ENCODE data around the genes ENSG00000226690, ARL4A and CRPPA.

- PRO-cap: no peak
These were observed 944.3 kb downstream of the NDUFA4 start for GRCh38 chr7:9995764-9995985.

DNA sequence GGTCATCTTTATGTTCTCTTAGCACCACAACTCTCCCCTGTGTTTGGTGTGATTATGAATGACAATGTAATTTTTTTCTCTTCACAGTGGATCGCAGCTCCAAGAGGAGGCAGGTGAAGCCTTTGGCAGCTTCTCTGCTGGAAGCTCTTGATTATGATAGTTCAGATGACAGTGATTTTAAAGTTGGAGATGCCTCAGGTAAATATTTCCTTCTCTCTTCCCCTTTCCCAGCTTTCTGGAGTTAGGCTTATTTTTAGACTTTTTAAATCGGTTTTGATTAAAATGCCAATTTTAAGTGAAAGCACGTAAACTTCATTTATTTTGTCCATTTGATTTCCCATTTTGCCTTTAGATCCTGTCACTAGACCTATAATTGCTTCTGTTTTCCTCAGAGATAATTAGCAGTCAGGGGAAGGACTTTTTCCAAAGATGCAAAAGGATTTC is 1.1 kb downstream of the PHF14 start:
- PRO-cap: no peak

- PRO-cap: no peak
These were observed 49.0 kb downstream of the PHF14 start for GRCh38 chr7:11022769-11023003.

GRCh38 chr7:12214678-12215143 is 3.6 kb downstream of the TMEM106B start:
- PRO-cap: no peak

- PRO-cap: no peak
These were observed 20.5 kb upstream of the VWDE start for GRCh38 chr7:12424028-12424632.

GRCh38 chr7:12504386-12504585 is at the start of gene ENSG00000226690:
TSS of gene ENSG00000226690 (plus strand) at chr7:12504441.
- PRO-cap: no peak

- PRO-cap: bidirectional peak, plus-strand start at chr7:12687633, minus-strand start at chr7:12687419
These were observed at the start of gene ARL4A for GRCh38 chr7:12687530-12688285. TSS of gene ARL4A (plus strand) at chr7:12687633.

GRCh38 chr7:12688332-12689021 is 1.0 kb downstream of the ARL4A start:
- PRO-cap: no peak

- PRO-cap: no peak
These were observed 361.6 kb upstream of the ETV1 start for GRCh38 chr7:14351053-14351536.

DNA sequence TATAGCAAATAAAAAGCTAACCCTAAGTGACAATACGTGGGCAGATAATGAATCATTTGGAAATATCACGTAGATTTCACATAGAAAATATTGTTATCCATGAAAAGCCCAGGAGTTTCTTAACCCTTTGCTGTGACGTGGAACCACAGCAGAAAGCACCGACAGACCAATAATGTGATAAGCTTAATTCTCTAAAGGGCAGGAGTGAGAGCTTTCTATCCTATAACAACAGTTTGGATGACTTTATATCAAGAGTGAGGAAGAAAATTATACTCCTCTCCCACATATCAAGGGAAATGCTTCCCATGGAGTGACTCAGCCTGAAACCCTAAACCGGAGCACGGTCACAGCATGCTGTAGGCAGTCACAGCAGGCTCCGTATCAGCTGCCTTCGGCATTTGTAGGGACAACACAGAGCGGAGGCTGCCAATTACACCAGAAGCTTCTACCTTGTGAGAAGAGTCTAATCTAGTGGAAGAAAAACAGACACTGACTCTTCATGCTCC is 66.1 kb downstream of the DGKB start:
- PRO-cap: no peak

DNA sequence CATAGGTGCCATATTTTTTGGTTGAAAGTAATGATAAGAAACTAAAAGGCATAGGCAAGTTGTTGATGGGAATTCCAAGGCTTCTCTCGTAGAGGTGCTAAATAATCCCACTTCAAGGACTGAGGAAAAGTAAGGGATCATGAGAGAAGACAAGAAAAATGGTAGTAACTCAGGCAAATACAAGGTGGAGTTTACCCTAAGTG is 23.9 kb downstream of the AGMO start:
- PRO-cap: no peak

DNA sequence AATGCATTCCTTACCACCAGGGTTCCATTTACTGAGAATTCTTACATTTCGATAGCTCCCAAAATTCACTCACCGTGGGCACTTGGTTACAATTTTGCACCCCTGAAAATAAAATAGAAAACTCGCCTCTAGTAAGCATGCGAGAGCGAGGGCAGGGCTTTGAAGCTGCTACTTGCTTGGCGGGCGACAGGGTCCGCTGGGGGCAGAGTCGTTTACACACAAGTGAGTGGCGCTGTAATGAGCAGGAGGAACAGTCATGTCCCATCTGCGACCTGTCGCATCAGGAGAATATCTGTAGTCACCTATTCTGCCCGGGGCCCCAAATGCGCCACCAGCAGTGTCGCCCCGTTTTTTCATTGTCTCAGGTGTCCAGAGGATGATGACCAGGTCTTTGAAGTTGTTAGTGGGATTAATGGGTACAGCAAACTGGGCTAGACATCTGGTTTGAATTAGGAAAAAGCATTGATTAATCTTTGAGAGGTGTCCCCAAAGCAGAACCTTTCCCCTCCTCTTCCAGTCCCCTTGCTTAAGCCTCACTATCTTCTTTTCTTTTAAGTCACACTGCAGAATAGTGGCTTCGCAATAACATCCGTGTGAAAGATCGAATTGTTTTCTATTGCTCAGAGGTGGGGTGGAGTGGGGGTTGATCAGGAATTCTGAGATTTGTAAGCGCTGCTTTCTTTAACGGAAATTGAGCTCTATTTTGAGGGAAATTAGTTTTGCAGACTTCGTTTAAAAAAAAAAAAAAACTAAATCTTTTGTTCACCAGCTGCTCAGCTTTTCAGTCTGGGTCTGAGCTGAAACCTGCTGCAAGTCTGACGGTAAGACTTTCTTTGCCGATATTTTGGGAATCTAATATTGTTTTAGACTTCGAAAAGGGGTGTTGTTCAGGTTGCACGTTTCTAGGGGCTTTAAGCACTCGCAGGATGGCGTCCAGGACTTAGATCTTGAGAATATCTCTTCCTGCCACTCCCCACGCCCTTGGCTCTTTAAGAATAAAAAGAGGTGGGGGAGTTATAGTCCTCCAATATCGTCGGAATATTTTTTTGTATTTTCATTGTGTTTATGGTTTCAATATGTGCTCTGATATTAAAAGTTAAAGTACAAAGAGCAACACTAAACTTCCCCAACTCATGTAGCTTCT is 1.5 kb upstream of the MEOX2 start:
- PRO-cap: no peak

DNA sequence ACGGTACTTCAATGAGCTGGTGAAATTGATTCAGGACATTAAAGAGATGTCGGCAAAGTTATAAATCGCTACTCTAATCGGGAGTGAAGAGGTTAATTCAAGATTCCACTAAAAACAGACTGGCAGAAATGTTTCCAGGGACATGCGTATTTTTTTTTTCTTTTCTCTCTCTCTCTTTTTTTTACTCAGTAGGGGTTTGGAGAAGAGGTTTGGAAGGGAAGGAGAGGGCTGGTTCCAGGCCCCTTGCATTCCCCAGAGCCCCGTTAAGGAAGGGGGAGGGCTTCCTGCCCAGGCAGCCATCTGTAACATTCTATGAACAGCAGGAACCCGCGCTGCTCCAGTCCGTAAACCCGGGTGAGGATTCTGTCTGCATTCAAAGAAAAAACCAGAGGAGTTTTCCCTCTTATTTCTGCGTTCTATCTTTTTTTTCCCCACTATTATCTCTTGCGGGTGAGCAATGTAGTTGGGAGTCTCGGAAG is 152.8 kb upstream of the MEOX2 start:
- PRO-cap: unidirectional peak, plus-strand start at position 308 of the sequence

DNA sequence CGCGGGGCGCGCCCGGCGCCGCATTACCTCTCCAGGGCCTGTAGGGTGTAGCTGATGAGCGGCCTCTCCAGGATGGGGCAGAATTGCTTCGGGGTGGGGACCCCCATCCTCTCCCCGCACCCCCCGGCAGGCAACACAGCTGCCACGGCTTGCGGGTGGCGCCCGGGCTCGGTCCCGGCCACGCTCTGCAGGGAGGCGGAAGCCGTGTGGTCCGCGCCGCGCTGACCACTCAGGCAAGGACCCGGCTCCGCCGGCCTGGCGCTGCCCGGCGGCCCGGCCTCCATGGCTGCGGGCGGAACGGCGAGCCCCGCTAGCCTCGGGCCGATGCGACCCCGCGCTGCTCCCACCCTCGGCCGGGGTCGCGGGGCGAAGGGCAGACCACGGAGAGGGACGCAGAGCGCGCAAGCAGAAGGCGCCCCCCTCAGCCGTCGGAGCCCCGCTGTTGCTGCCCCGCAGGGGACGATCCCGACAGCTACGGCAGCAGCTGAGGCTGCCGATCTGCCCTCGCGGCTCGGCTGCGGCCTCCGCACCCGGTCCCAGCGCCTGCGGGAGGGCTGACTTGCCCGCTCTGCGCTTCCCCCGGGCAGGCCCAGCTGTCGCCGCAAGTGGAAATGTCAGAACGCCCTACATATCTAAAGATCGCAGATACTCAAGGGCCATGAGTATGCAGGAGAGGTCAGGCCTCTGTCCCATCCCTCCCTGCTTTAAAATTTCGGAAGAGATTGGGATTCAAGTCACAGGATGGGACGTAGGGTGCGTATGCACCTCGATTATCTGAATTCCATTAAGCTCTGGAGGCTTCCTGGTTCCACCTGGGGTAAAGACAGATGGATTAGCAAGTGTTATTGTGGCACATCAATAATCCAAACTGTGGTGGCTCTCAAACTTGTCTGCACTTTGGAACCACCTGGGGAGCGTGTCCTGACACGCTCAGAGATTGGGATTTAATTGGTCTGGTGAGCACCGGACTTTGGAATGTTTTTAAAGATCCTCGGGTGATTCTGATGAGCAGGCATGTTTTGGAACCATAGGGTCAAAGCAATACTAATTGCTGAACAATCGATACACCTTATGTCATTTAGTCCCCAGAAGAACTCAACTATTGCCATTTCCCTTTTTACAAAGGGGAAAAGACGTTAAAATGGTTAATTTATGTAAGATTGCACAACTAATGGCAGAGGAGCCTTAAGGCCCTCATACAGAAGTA is at the start of gene CRPPA:
Gene CRPPA, minus strand, starts transcription at position 500 of the 1,207 bp plus-strand sequence.
- PRO-cap: unidirectional peak, minus-strand start at position 706 of the sequence

DNA sequence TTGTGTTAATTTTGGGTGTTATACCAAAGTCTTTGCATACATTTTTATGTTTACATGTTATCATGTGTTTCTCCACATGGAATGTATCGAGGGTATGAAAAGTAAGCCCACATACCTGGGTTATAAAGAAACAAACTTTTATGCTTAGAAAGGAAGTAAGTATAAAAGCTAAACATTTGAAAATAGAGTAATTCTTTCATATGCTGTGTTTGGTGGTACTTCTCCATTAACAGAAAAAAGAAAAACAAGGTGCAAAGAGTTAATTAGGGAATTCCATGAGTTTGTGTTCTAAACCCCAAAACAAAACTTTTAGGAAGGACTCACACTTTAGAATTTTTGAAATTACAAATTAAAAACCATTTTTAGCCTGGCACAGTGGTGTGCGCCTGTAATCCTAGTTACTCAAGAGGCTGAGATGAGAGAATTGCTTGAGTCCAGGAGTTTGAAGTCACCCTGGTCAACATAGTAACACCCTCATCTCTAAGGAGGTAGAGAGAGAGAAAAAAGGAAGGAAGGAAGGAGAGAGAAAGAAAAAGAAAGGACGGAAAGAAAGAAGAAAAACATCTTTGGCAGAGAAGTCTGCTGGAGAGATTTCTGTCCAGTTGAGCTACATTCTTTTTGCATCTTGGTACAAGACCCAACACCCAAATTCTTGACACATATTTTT is 16.4 kb downstream of the BZW2 start:
- PRO-cap: no peak

DNA sequence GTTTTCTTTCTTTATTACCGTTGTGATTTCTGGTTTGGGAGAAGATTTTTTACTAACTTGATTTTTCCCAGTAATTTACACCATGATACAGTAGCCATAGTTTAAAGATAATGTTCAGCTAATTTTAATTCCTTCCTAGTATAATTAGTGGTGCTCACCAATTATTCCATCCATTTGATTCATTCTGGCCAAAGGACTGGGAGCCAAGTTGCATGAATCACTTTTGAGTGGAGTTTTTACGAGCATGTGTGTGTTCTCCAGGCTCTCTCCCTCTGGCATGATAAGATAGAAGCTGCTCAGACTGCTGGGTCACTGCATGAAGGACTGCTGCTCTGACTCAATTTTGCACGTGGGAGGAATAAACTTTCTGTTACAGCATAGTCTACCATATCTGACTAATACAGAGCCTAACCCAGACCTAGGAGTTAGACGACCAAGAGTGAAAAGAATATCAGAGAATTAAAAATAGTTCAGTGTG is 13.4 kb upstream of the TSPAN13 start:
- PRO-cap: no peak

GRCh38 chr7:16800976-16801199 is 3.9 kb downstream of the AGR2 start:
- PRO-cap: no peak

GRCh38 chr7:16853025-16853606 is 28.7 kb downstream of the AGR3 start:
- PRO-cap: no peak

- PRO-cap: no peak
These were observed 53.6 kb upstream of the AGR3 start for GRCh38 chr7:16935251-16935880.

- PRO-cap: no peak
These were observed 157.1 kb upstream of the AGR3 start for GRCh38 chr7:17038792-17039343.

Data from aorta (tissue), 1 donor.